Pericardium fibroblast (primary cell): ENCODE results near the genes KCNH8, KAT2B and RARB.

- RAMPAGE, long total RNA = no peak
These were observed at the start of gene KCNH8 for GRCh38 chr3:19147850-19149185. Gene KCNH8 (plus strand): TSS chr3:19148510.

- RAMPAGE, long total RNA = no peak
These were observed at the start of gene KAT2B for GRCh38 chr3:20039588-20040565. Gene KAT2B (plus strand): TSS chr3:20040446.

DNA sequence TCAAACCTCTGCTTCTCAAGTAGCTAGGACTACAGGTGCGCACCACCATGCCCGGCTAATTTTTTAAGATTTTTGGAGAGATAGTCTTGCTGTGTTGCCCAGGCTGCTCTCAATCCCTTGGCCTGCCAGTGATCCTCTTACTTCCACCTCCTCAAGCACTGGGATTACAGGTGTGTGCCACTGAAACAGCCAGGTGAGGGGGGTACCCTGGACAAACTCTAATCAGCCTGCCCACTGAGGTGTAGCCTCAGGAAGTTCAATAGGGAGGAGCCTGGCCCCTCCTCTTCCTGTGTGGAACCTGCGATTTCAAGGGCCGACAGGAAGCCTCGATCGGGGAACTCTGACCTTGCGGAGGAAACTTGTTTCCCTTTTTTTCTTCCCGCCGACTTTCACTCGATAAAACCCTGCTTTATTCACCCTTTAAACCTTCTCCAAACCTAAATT, 208.5 kb downstream of the ZNF385D start:
- RAMPAGE, long total RNA = no peak

DNA sequence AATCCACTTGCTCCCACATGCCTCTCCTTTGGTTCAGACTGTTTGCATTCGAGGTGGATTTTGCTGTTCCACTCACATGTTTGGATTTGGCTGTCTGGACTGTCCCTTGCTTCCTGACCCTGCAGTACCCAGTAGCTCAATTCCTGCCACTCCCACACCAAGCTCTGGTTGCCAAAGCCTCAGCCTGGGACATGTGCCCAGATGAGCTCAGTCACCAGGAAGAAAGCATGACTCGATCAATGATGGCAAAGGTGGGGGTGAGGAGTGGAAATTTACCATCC, 45.3 kb downstream of the ZNF385D start:
- RAMPAGE, long total RNA = no peak

DNA sequence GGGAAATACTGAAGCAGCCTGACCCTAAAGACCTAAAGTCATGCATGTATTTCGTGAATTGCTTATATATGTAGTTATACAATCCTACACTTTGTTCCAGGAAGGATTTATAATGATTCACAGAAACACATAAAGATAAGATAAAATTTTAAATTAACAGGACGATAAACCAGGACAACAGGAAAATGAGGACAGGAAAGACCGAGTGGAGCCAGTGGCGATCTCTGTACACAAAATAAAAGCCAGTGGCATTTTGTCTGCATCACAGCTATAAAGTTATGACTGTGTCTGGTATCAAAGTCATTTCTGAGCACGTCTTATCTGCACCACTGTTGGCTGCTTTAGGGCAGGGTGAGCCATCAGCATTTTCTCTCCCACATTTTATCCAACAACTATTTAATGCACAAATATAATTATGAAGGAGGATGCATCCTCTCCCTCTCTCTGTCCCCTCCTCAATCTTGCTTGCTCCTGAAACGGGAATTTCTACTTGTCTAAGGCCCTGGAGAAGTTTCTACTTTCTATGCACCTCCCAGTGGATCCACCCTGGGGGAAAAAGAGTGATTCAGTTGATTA, 159.5 kb upstream of the UBE2E1 start:
- RAMPAGE, long total RNA = no peak

DNA sequence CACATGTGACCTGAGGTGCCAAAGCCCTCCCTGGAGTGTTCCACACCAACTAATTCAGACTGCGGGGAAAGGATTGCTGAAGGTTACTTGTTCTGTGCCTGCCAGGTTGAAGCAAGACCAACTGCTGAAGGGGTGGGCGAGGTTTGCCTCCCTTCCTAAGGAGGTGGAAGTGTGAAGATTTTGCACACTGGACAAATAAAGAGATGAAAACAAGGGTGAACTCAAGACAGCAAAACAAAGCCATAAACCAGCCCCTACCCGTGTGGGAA, 155.2 kb upstream of the UBE2E1 start:
- RAMPAGE, long total RNA = no peak

- RAMPAGE, long total RNA = no peak
These were observed 152.1 kb upstream of the UBE2E1 start for GRCh38 chr3:23653680-23654112.

GRCh38 chr3:23809779-23810215, 4.0 kb downstream of the UBE2E1 start:
- RAMPAGE, long total RNA = no peak

DNA sequence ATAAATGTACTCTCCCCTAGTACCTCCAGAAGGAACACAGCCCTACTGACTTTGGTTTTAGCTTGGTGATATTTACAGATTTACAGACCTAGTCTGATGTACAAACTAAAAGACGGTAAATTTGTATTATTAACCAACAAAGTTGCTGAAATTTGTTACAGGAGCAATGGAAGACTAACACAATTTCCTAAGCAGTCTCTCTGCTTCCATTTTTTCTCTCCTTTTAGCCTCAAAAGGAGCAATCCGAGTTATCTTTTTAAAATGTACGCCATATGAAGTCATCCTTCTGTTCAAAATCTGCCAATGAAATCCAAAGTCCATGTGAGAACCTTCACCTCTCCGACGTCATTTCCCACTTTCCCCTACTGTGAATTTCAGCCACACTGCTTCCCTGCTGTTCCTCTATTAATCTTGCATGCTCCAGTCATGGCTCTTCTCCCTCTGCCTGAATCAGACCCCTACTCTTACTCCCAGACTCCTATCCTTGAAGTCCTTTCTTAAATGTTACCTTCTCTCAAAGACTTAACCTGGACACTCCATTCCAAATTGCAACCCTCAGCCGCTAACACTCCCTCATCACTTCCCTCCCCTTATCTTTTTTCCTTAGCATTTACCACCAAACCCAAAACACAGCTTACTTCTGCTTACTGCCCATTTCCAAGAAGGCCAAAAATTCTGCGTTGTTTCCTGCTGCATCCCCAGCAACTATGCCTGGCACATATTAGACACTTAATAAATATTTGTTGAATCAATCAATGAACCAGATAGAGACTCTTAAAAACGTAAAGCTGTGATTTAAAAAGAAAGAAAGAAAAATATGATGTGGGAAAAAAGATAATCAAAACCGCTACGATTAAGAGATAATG, 1.2 kb downstream of the NKIRAS1 start:
- RAMPAGE, long total RNA = no peak

DNA sequence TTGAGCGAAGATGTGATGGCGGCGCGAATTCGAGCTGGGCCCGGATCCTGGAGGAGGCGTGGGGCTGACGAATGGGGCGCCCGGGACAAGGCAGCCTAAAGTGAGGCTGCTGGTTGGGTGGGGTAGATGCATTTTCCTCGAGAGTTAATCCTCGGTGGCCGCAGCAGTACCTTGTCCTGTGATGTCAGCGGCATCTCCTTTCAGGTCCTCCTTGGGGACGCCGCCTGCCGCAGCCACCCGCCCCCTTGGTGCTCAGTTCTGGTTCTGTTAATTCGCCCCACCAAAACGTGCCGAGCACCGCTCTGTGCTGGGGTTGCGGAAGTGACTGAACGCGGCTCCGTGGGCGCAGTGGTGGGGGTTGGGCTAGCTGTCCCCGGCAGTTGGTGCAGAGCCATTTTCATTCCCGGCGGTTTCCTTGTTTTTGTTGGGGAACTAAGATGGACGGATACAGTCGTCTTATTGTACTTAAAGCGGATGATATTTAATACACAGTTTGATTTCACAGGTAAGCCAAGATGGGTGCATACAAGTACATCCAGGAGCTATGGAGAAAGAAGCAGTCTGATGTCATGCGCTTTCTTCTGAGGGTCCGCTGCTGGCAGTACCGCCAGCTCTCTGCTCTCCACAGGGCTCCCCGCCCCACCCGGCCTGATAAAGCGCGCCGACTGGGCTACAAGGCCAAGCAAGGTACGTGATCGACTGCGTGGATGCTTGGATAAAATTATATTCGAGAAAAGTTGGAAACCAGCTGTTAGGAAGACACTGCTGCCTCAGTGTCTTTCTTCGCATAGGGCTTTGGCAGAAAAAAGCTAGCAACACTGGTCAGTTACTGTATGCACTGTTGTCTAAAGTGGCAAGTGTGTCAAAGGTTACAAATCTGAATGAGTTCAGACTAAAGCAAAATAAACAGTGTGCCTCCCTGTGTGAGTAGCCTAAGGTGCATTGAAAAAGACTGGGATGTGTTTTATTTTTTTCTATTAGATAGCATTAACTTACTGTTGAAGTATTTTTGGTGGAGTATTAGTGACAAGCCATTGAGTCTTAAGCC, 737 bp downstream of the RPL15 start:
- RAMPAGE, long total RNA = no peak

GRCh38 chr3:24100869-24101442, 155.9 kb downstream of the NR1D2 start:
- RAMPAGE, long total RNA = no peak

- RAMPAGE, long total RNA = no peak
These were observed 28.3 kb downstream of the THRB start for GRCh38 chr3:24466221-24466783.

DNA sequence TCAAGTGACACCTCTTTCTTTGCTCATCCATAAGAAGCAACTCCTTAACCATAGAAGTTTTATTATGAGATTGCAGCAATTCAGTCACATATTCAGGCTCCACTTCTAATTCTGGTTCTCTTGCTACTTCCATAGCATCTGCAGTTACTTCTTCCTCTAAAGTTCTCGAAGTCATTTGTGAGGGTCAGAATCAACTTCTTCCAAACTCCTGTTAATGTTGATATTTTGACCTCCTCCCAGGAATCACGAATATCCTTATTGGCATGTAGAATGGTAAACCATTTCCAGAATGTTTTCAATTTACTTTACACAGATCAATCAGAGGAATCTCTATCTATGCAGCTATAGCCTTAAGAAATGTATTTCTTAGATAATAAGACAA, 27.5 kb downstream of the THRB start:
- RAMPAGE, long total RNA = no peak

GRCh38 chr3:24489873-24490724, 4.6 kb downstream of the THRB start:
- RAMPAGE, long total RNA = no peak

GRCh38 chr3:24810301-24810998, 315.8 kb upstream of the THRB start:
- RAMPAGE, long total RNA = no peak

DNA sequence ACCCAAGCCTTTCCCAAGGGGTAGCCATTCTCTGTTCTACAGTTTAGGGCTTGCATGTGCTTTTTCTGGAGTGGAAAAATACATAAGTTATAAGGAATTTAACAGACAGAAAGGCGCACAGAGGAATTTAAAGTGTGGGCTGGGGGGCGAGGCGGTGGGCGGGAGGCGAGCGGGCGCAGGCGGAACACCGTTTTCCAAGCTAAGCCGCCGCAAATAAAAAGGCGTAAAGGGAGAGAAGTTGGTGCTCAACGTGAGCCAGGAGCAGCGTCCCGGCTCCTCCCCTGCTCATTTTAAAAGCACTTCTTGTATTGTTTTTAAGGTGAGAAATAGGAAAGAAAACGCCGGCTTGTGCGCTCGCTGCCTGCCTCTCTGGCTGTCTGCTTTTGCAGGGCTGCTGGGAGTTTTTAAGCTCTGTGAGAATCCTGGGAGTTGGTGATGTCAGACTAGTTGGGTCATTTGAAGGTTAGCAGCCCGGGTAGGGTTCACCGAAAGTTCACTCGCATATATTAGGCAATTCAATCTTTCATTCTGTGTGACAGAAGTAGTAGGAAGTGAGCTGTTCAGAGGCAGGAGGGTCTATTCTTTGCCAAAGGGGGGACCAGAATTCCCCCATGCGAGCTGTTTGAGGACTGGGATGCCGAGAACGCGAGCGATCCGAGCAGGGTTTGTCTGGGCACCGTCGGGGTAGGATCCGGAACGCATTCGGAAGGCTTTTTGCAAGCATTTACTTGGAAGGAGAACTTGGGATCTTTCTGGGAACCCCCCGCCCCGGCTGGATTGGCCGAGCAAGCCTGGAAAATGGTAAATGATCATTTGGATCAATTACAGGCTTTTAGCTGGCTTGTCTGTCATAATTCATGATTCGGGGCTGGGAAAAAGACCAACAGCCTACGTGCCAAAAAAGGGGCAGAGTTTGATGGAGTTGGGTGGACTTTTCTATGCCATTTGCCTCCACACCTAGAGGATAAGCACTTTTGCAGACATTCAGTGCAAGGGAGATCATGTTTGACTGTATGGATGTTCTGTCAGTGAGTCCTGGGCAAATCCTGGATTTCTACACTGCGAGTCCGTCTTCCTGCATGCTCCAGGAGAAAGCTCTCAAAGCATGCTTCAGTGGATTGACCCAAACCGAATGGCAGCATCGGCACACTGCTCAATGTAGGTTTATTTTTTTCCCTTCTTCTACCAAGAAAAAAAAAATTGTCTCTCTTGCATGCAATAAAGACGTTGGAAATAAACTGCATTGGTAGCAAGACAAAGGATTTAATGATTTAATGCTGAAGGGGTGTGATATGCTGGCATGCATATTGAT, at the start of gene RARB:
TSS of gene RARB (plus strand) at position 533 of the 1,312 bp plus-strand sequence.
- RAMPAGE, long total RNA = no peak

GRCh38 chr3:25433649-25434255, 5.7 kb downstream of the RARB start:
- RAMPAGE, long total RNA = no peak

DNA sequence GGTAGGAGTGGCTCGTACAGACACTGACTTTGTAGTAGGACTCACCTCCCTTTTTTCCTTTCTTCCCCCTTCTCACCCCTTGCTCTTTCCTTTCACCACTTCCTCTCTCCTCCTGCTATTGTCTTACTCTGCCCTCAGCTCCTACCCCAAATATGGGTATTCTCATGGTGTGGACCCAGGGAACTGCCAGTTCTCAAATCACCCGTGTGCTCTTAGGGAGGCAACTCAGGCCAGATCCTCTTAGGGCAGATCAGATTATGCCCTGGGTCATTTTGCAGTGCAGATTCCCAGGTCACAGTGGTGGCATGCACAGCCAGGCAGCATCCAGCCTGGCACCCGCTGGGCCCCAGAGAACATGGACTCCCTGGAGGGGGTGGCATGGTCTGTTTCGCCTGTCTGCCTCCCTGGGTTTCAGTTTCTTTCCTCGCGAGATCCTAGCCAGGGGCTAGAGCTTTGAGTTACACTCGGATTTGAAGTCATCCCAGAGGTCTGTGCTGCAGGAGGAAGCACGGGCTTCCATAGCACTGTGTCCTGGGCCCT, 96.2 kb downstream of the TOP2B start:
- RAMPAGE, long total RNA = no peak

DNA sequence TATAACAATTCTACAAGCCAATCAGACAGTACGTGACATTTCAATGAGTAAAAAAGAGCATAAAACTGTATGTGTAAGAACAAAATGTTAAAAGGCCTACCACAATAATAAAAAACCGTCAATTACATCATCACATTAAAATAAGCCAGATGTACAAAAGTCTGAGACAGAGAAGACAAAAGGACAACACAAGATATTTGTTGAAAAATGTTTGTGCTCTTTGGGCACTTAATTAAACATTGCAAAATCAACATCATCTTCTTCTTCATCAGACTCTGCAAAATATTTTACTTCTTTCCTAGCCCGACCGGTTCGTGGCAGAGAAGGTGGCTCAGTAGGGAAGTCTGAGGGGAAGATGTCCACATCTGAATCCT, 66.6 kb downstream of the TOP2B start:
- RAMPAGE, long total RNA = no peak

DNA sequence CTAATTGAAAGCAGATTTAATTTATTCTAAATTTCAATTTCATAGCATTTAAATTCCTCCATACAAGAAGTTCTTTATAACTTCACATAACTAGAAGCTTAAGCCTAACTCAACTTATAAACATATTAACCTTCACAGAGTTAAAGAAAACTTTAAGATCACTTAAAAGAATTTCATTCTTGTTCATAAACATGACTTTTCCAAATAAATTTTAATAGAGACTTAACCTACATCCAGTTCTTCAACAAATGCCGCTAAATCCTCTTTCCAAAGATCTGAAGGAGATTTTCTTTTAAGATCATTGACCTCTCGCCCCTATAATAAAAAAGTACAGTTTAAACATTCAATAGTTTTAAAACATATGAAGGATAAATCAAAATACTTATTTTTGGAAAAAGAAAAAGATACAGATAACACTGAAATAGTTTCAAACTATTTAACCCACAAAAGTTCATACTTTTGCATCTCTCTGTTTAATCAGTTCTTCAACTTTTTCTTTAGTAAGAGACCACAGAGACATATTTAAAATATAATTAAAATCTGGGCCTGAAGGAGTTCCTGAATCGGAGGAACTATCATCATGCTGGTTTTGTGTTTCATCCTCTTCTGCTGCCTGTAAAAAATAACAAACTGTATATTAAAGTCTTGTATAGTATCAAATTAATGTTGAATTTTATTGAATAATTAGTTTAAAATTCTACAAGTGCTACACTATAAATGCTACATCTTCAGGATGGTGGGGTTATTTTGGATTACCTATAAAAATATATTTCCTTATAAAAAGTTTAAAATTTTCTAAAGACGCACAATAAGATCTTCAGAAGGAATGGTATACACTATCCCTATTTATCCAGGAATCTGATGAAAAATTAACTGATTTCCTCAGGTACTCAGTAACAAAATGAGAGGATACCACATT, 49.5 kb downstream of the TOP2B start:
- RAMPAGE, long total RNA = no peak